Amniotic epithelial cell (primary cell): ENCODE measurements around the gene VWF.

DNA sequence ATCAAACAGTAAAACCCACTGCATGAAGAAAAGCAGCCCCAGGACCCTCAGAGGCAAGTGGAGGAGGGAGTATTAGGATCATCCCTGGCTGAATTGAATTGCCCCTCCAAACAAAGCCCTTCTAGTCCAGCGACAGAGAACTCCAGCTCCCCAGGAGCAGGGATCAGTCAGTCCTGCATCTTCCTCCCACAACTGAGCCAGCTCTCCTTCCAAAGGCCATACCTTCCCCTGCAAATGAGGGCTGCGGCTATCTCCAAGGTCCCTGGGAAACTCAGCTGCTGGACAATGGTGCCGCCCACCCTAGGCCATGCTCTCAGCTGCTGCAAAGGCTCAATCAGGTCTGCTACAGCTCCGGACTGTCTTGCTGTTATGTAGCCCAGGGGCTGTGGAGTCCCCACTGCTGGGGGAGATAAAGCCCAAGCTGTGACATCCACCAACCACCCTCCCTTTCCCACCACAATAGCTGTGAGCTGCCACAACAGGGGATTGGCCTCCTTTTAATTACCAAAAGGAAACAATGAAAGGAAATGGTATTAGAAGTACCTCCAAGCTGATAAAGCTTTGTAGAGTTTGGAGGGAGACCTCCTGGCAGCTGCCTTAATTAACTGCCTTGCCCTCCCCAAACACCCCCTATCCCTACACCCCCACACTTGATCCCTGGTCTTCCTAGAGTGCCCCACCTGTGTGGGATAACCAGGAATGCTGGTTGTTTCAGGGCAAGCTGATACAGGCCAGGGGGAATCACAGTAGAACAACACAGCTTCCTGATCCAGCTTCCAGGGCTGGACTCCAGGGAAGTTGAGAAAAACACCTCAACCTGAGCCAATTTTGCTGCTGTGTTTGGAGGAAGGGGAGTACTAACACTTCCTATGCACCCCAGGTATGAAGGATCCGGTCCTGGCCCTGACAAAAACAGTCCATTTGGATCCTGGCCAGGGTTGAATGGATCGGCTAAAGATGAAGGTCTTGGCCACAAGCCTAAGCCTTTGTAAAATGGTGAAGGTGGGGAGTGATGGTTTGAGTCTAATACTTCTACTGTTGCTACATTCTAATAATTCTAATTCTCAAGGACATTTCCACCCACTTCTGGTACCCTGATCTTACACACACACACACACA, at the start of gene VWF:
VWF (minus strand) TSS at position 472 of the 1,119 bp plus-strand sequence.
- RRBS, result no CpG with 5 or more reads among the region's 6 CpGs

DNA sequence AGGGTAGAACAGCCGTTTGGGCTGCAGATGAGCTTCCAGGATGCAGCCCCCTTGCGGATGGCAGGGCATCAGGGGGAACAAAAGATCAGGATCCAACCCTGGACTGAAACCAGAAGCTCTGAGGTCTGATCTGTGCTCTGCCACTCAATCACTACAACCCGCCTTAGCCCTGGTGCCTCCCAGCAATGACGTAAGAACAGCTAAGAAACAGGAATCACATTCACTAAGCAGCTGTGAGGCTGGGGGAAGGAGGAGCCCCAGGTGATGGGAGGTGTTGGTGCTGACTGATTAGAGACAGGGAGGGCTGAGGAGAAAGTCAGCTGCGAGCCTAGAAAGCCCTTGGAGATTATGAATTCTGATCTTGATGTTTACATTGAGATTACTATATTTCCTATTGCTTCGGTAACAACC, 6.3 kb upstream of the CD9 start:
- RRBS, result no CpG with 5 or more reads among the region's 6 CpGs

- RRBS, result no CpG with 5 or more reads among the region's 14 CpGs
Measured at GRCh38 chr12:6197668-6198588, 2.3 kb upstream of the CD9 start.

DNA sequence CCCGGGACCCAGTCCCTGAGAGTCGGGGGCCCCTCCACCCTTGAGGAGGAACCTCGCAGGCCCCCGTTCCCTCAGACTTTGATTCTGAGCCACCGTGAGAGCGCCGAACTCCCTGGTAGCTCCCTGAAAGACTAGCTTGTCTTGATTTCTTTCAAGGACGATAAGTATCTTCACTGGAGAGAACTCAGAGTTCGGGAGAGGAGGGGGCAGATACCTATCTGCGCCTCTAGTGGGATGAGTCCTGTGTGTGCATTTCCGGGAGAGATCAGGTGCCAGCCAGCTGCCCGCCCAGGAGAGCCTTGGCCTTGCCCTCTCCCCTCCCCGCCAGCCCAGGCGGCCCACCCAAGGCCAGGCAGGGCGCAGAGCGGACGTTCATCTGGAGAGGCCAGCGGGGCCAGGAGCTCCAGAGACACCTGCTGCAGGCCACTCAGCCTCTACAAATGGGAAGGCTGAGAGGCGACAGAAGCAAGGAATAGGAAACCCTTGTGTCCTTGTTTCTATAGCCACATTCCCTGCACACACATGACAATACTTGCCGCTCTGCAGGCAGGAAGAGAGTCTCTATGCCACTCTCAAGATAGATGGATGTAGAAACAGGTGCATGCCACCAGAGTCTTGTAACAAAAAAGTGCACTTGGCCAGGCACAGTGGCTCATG, 1.0 kb downstream of the CD9 start:
- RRBS, result no CpG with 5 or more reads among the region's 20 CpGs

GRCh38 chr12:6207015-6207972, 7.1 kb downstream of the CD9 start:
- RRBS, result no CpG with 5 or more reads among the region's 17 CpGs

DNA sequence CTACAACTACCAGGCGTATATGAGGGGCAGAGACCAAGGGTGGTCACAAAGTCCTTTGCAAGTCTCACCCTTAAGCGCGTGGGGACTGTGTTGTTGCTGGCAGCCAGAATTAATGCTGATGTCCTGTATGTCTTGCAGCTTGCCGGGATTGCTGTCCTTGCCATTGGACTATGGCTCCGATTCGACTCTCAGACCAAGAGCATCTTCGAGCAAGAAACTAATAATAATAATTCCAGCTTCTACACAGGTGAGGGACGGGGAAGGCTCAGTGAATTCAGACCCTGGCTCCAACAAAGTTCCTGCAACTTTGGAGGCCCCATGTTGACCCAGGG, 25.1 kb downstream of the CD9 start:
- RRBS, result no CpG with 5 or more reads among the region's 8 CpGs

DNA sequence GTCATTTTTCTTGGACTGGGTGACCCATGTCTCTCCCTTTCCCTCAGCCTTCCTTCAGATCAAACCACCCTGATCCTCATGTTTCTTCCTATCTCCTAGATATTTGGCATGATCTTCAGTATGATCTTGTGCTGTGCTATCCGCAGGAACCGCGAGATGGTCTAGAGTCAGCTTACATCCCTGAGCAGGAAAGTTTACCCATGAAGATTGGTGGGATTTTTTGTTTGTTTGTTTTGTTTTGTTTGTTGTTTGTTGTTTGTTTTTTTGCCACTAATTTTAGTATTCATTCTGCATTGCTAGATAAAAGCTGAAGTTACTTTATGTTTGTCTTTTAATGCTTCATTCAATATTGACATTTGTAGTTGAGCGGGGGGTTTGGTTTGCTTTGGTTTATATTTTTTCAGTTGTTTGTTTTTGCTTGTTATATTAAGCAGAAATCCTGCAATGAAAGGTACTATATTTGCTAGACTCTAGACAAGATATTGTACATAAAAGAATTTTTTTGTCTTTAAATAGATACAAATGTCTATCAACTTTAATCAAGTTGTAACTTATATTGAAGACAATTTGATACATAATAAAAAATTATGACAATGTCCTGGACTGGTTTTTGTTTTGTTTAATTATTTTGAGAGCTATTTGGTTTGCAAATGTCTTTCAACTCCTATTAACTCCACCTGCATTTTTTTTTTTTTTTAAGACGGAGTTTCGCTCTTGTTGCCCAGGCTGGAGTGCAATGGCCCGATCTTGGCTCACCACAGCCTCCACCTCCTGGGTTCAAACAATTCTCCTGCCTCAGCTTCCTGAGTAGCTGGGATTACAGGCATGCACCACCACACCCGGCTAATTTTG, 37.7 kb downstream of the CD9 start:
- RRBS, result no CpG with 5 or more reads among the region's 8 CpGs

DNA sequence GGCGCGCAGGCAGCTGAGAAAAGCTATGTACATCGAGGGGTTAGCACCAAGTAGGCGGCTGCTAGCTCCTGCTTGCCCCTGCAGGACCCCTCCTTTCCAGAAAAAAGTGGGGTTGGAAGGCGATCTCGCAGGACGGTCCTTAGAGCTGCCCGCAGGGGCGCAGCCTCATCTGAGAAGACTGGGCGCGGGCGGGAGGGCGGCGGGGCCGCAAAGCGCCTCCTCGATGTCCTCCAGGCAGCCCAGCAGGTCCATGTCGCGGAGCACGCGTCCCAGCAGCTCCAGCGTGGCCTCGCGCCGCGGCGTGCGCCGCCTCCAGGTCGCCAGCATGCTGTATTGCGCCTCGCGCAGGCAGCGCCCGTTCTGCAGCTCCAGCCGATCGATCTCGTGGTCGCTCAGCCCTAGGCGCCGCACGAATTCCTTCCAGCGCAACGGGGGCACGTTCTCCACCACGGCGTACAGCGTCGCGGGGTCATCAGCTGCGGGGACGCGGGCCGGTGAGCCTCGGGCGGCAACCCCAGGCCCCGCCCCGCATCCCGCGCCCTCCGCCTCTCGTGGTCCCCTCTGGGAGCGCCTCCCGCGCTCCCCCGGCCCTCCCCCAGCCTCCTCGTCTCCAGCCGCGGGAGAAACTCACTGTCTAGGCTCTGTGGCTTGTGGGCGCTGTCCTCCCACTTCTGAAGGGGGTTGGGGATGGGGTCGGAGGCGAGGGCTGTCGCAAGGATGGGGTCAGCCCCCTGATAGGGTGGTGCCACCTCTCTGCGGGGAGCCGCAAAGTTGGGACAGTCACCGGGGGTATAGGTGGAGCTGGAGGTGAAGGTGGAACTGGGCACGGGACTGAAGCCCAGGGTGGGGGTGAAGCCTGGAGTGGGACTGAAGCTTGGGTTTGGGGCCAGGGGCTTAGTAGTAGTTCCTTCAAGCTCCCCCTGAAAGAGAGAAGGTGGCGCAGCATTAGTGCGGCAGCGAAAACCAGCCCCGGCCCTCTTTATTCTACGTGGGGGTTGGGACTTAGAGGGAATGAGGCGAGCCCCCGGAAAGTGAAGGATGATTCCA, 12.4 kb downstream of the TNFRSF1A start:
- RRBS, result 40% methylated on average over 4 of the region's 84 CpGs

GRCh38 chr12:6332816-6333074, 9.1 kb downstream of the TNFRSF1A start:
- RRBS, result no CpG with 5 or more reads among the region's 2 CpGs

- RRBS, result no CpG with 5 or more reads among the region's 9 CpGs
Measured at GRCh38 chr12:6343477-6344295, 1.8 kb upstream of the TNFRSF1A start.

- RRBS, result no CpG with 5 or more reads among the region's 4 CpGs
Measured at GRCh38 chr12:6377584-6378012, 2.2 kb upstream of the SCNN1A start.

DNA sequence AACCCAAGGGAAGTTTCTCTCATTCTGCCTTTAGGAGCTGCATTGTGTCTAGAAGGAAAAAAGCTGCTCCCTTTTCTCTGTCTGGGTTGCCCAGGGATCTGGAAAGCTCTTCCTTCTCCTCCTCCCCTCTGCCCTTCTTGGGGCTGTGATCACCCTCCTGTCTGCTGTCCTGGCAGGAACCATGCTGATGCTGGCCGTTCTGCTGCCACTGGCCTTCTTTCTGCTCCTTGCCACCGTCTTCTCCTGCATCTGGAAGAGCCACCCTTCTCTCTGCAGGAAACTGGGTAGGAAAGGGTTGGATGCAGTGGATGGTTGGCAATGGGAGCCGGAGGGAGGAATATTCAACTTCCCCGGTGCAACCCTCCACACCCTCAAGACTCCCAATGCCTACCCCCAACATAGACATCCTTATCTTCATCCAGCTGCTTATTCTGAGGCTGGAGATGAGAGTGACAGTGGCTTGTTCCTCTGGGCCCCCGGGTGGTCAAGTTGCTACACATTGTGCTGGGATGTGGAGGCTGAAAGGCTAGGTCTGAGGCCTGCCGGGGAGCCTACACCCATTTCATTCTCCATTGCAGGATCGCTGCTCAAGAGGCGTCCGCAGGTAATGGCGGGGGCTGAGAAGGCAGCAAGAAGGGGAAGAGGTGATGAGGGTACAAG, 4.4 kb downstream of the LTBR start:
- RRBS, result 71% methylated on average over 2 of the region's 10 CpGs

GRCh38 chr12:6429889-6431106, 14.5 kb upstream of the CD27 start:
- RRBS, result no CpG with 5 or more reads among the region's 21 CpGs

GRCh38 chr12:6460668-6461403, 9.0 kb downstream of the TAPBPL start:
- RRBS, result no CpG with 5 or more reads among the region's 10 CpGs

GRCh38 chr12:6575599-6575899, 7.5 kb upstream of the NOP2 start:
- RRBS, result no CpG with 5 or more reads among the region's 4 CpGs

- RRBS, result no CpG with 5 or more reads among the region's 5 CpGs
Measured at GRCh38 chr12:6601860-6602287, 5.3 kb downstream of the CHD4 start.

DNA sequence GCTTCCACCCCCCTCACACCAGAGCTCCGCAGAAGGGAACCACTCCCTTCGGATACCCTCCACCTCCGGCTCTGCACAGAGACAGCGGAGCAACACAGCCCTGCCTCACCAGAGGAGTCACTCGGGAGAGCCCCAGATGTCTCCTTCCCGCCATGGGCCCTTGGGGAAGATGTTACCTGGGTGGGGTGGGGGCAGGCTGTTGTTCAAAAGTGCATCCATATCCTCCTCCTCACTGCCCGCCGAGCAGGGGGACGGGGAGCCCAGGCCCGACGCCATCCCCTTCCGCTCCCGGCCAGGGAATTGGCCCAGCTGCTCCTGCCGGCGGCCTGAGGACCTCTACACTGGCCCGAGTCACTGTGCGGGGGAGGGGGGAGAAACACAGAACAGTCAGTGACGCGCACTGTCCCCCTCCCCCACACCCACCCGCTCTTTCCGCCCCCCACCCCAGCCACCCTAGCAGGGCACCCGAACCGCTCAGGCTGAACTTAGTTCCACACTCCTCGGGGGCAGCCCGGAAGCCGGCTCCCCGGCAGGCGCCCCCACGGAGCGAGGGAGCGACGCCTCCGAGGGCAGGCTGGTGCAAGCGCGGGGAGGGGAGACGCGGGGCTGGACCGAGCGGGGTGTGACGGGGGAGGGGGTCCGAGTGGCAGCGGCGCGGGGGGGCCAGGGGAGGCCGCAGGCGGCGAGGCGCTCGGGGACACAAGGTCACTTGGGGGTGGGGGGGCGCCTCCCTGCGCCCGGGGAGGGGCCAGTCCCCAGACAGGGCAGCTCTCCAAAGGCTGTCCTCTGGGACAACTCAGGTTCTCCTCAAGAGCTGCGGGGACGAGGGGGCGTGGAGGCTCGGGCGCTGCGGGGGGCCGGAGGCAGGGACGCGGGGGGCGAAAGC, 838 bp downstream of the CHD4 start:
- RRBS, result 2% methylated on average over 4 of the region's 62 CpGs

DNA sequence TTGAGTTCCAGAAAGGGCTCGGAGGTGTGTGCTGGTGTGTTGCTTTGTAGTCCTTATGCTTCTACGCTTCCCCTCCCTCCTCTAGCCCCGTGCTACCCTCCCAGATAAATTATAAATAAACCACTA, 4.7 kb upstream of the CHD4 start:
- RRBS, result no CpG with 5 or more reads among the region's 3 CpGs

DNA sequence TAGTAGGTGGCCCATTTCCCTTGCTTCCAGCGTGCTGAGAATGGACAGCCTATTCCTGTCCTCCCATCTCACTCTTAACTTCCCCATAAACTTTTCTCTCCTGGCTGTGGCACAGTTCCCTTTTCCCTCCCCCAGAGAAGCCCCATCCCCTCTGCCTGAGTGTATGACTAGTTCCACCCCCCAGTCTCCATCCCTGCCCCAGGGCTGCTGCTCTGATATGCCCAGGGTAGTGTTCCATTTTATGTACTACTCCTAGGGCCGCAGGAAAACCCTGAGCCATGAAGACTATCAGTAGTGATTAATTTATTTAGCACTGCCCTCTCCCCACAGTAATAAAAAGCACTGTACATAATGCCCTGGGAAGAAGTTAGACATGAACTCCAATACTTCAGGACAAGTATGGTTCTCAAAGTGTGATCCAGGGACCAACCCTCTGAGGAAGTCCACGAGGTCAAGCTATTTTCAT, 11.4 kb upstream of the CHD4 start:
- RRBS, result no CpG with 5 or more reads among the region's 3 CpGs

DNA sequence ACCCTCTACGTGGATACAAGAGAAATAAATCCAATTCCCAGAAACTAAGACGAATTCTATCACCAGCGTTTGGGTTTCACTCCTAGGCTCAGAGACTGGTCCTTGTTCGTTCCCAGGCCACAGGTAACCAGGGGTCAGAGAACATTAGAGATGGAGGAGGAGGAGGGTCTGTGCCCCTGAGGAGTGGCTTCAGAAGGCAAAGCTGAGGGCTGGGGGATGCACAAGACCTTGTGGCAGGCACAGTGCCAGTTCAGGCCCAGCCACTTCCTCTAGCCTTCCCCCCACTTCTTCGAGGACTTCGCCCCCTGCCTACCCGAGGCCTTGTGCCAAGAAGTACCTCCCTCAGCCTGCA, 809 bp downstream of the ZNF384 start:
- RRBS, result no CpG with 5 or more reads among the region's 7 CpGs